Spinal cord (tissue), 3 donors: ENCODE data around the genes UPK2, H2AX and HINFP.

DNA sequence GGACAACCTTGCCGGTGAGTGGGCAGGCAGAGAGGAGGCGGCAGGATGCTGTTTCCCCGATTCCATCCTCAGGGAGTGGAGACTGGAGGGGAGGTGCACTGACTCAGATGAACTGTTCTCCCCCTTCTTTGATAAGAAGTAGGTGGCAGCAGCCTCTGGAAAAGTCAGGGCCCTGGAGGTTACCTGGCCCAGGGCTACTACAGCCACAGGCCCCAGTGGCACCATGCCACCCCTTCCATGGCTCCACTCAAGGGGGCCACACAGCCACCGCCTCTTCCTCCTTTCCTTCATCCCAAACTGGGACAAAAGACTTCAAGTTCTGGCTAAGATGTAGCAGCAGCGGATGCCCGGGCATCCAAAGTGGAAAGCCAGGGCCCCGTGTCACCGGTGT is 13.4 kb downstream of the CXCR5 start:
- PRO-cap: no peak
- RAMPAGE, long total RNA: no peak

- PRO-cap: no peak
- RAMPAGE, long total RNA: no peak
Observed at GRCh38 chr11:118921864-118923015, 3.5 kb downstream of the BCL9L start.

GRCh38 chr11:118953271-118953772 is 2.8 kb upstream of the UPK2 start:
- PRO-cap: no peak
- RAMPAGE, long total RNA: no peak

GRCh38 chr11:118956066-118956554 is at the start of gene UPK2:
TSS of gene UPK2 (plus strand) at chr11:118956298.
- PRO-cap: no peak
- RAMPAGE, long total RNA: no peak

GRCh38 chr11:119009619-119010163 is 8.5 kb downstream of the RPS25 start:
- PRO-cap: no peak
- RAMPAGE, long total RNA: no peak

GRCh38 chr11:119024203-119025590 is 6.1 kb downstream of the TRAPPC4 start:
- PRO-cap: no peak
- RAMPAGE, long total RNA: no peak

GRCh38 chr11:119068030-119068301 is 348 bp downstream of the VPS11 start:
- PRO-cap: no peak
- RAMPAGE, long total RNA: no peak

DNA sequence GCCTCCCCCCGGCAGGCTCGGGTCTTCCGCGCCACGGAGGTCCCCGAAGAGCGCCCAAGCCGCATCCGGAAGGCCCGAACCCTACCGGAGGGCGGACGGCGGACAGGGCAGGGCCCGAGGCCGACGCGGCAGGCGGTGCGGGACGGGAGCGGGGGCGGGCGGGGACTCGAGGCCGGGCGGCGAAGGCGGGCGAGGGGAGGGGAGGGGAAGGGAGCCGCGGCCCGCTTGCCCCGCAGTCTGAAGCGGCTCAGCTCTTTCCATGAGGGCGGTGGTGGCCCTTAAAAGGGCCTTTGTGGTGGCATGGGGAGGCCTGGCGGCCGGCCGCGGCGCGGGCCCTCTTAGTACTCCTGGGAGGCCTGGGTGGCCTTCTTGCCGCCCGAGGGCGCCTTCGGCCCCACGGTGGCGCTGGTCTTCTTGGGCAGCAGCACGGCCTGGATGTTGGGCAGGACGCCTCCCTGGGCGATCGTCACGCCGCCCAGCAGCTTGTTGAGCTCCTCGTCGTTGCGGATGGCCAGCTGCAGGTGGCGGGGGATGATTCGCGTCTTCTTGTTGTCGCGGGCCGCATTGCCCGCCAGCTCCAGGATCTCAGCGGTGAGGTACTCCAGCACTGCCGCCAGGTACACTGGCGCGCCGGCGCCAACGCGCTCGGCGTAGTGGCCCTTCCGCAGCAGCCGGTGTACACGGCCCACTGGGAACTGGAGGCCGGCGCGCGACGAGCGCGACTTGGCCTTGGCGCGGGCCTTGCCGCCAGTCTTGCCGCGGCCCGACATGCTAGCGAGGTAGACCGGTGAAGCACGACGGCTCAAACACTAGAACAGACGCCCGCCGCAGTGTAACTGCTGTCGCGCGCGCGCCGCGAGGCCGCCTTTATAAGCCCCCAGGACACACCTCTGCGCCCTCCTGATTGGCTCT is at the start of gene H2AX:
TSS of gene H2AX (minus strand) at position 841 of the 912 bp plus-strand sequence.
- PRO-cap: no peak
- RAMPAGE, long total RNA: no peak

DNA sequence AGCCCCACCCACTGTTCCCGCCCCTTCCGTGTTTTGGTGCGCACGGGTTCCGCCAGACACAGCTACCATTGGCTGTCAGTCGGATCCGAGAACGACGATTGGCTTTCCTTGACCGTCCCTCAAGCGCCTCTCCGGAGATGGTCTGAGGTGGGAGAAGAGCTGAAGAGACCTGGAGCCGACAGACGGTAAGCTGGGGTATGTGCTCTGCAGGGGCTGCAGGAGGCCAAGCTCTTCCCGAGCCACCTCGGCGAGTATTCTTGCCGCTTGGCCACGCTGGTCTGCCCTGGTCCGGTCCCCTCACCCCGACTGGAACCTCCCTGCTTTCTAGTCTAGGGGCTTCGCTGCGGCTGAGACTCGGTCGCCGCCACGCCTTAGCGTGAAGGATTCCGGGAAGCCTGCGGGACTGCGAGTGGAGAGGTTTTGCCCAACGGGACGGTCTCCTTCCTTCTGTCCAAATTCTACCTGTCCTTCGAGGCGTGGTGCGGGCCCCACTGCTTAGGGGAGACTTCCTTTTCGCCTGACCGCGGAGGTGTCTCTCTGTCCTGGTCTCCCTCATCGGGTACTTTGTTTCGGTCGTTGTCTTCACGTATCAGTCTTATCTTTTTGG is at the start of gene HINFP:
TSS of gene HINFP (plus strand) at position 126 of the 607 bp plus-strand sequence.
- PRO-cap: unidirectional peak, plus-strand start at position 134 of the sequence
- RAMPAGE, long total RNA: no peak

GRCh38 chr11:119126550-119127242 is 5.3 kb downstream of the HINFP start:
- PRO-cap: no peak
- RAMPAGE, long total RNA: no peak

GRCh38 chr11:119206466-119207673 is 731 bp downstream of the CBL start:
- PRO-cap: no peak
- RAMPAGE, long total RNA: no peak

DNA sequence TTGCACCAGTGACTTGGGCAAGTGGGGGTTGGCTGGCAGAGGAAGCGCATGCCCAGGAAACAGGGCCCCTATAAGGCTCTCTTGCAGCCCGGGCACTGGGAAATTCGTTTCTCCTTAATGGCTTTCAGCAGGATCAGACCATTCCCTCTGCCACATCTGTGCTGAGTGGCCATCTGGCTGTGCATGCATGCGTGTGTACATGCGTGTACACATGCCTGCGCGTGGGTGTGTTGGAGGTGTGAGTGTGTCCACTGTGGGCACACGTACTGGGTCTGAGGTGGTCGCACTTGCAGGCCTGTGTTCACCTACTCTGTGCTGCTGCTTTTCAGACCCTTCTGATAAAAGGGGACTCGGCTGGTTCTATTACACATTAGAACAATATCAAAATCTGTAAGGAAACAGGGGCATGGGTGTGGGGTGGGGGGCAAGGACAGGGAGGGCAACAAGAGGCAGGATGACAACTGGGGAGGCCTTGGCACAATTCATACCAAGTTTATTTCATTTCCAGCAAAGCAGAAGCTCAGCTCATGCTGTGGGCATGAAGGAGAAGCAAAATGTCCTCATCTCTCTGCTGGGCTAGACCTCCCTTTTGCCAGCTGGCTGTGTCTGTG is 67.2 kb downstream of the NECTIN1 start:
- PRO-cap: no peak
- RAMPAGE, long total RNA: no peak

- PRO-cap: no peak
- RAMPAGE, long total RNA: no peak
Observed at GRCh38 chr11:119664008-119664807, 64.8 kb downstream of the NECTIN1 start.

GRCh38 chr11:119681017-119681402 is 48.0 kb downstream of the NECTIN1 start:
- PRO-cap: no peak
- RAMPAGE, long total RNA: no peak

DNA sequence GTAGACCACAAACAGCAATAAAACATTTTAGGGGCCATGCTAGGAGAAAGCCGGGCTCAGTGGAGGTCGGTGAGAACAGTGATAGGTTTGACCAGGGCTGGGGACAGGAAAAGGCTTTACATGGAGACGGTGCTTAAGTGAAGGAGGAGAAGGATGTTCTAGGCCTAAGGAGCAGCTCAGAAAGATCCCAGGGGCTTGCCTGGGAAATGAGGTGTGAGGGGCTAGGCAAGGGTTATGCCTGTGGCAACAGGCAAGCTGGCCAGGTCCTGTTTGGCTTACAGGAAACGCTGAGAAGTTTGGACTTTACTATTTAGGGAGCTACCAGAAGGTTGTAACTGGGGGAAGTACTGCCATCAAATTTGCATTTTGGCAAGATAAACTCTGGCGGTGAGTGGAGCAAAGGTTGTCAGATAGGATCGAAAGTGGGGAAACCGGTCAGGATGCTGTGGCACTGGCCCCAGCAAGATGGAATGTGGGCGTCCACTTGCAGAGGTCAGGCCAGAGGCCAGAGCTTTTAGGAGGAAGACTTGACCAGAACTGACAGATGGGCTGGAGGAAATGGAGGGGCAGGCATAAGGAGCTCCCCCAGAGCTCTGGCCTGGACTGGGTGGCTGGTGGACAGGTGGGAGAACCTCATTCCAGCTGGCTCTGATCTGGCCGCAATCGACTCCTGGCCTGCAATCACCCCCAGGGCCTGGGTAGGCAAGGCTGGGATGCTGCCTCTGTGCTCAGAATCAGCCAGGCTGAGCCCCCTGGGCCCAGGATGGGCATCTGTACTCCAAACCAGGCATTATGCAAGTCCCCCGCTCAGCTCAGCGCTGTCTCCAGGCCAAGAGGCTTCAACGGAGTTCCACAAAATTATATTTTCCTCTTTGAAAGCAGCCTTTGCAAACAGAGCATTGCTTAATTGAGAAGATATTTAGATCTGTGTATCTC is 178.2 kb upstream of the NECTIN1 start:
- PRO-cap: no peak
- RAMPAGE, long total RNA: no peak

- PRO-cap: no peak
- RAMPAGE, long total RNA: no peak
Observed at GRCh38 chr11:120091737-120092287, 46.1 kb downstream of the TRIM29 start.

DNA sequence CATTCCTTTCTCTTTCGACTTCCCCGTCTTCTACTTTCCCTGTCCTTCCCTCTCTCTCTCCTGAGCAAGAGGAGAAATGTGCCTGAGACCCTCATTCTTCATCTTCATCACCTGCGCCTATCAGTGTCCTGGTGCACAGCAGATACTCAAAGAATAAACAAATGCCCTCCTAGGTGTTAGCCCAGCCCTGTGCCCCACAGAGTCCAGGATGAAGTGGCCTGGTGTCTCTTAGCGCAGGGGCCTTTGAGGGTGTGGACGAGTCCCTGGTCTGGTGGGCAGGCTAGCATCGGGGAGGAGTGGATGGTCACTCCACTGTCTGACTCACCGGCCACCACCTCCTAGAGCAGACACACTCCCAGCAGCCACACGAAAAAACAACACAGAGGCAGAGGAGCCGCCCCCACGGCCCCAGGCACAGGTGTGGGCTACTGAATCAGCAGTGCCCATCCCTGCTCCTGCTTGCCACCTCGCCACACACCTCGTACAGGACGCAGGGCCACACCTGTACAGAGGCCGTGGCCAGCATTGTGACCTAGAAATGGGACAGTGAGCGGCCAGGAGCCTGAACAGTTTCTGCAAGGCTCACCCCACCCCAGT is 14.1 kb downstream of the TRIM29 start:
- PRO-cap: no peak
- RAMPAGE, long total RNA: no peak

- PRO-cap: no peak
- RAMPAGE, long total RNA: no peak
Observed at GRCh38 chr11:120127183-120127598, 10.7 kb downstream of the TRIM29 start.

DNA sequence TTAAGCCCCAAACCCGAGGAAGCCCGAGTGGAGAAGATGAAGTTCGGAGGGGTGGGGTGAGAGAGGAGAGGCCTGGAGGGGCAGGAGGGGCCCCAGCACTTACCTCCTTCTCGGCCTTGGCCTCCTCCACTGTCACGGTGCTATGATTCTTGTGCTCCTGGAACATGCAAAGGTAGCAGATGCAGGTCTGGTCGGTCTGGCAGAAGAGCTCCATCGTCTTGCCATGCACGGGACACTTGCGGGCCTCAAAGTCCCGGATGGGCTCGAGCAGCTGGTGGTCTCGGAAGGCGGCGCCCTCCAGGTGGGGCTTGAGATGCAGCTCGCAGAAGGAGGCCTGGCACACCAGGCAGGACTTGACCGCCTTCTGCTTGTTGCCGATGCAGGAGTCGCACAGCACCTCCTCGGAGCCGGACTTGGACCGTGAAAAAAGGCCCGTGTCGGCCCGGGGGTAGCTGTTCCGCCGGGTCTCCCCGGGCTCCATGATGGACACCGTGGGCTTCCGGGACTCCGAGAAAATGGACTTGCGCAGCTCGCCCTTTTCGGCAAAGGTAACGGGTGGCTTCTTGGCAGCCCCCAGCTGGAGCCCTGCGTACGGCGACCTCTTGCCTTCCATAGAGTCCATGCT is 676 bp downstream of the TRIM29 start:
- PRO-cap: no peak
- RAMPAGE, long total RNA: no peak

GRCh38 chr11:120184156-120184915 is 26.5 kb upstream of the OAF start:
- PRO-cap: no peak
- RAMPAGE, long total RNA: no peak